Neural progenitor cell (in vitro differentiated cells): ENCODE results near the genes CRYBB3 and TFIP11.

GRCh38 chr22:24631479-24631996, 28.5 kb downstream of the GGT1 start:
- RAMPAGE, long total RNA, result no peak

DNA sequence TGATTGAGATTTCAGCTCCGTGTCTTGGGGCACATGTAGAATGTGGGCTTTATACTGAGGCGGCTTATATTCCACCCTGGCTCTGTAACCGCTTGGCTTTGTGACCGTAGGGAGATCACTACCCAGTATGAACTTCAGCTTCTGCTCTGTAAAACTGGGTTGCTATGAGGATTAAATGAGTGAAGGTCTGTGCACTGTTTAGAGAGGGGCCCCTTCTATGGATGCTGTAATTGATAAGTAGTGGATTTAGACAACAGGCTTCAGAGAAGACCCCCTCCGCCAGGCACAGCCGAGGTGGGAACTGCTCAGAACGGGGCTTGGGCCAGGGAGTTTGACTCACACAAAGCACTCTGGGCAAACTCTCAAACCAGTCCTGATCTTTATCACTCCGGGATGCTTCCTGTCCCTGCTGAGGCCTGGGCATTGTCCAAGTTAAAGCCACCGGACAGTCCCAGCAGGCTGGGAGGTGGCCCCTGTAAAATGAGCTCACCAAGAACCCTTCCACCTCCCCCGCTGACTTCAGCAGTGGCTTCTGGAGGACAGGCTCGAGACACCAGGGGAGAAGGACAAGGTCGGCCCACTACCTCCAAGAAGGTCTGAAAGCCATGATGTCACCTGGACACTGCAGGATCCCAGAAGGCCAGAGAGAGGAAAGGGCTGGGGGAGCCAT, 17.3 kb downstream of the KIAA1671 start:
- RAMPAGE, long total RNA, result no peak

- RAMPAGE, long total RNA, result no peak
Measured at GRCh38 chr22:25015152-25015822, 62.8 kb downstream of the KIAA1671 start.

DNA sequence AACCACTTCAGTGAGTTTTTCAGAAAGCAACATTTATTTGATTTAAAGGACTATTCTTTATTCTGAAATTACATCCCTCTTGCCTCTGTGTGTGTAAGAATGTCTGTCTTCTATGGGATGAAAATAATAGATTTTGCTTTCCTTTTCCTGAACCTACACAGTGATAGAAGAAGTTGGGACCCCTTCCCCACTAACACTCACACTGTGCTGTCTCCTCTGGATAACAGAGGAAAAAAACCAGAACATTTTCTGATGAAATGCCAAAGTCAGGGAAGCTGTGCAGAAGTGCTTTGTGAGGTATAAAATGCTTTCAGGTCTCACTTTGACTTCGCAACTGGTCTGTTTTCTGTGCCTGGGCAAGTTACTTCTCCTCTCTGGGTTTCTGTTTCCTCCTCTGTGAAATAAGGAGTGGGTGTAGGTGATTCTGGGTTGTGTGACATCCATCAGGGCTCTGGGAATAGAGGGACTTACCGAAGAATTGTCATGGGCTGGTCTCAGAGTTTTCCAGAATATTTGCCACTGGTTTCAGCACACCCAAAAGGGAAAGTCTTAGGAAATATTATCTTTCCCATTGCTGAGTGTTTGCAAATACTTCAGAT, 118.3 kb downstream of the KIAA1671 start:
- RAMPAGE, long total RNA, result no peak

DNA sequence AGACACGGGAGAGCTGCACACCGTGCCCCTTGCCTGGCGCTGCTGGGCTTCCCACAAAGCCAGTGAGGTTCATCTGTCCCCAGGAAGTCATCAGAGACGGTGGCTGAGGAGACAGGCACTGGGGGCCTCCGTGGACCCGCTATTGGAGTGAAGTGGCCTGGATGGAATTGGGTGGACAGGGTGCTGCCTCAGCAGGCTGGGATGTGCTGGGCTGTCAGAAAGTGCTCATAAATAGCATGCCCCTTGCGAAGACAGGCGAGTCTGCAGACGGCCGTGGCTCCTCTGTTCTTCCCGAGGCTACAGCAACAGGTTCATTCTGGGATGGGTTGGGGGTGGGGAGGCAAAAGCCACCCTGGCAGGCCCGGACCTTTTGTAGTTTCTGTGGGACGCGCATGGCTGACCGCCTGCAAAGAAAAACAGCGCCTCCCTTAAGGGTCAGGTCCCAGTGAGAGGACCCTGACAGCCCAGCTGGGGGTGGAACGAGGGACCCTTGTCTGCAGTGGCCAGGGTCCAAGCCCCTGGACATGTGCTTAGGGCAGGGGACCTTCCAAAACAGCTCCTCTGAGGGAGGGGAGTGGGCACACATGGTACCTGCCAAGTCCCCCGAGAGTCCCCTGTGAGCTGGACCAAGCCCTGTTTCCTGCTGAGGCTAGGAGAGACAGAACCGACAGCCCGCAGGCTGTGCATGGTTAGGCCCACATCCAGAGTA, at the start of gene CRYBB3:
Gene CRYBB3 (plus strand): TSS at position 258 of the 709 bp plus-strand sequence.
- RAMPAGE, long total RNA, result no peak

GRCh38 chr22:25563133-25563596, 1.3 kb upstream of the GRK3 start:
- RAMPAGE, long total RNA, result no peak

GRCh38 chr22:25565348-25565815, 907 bp downstream of the GRK3 start:
- RAMPAGE, long total RNA, result no peak

DNA sequence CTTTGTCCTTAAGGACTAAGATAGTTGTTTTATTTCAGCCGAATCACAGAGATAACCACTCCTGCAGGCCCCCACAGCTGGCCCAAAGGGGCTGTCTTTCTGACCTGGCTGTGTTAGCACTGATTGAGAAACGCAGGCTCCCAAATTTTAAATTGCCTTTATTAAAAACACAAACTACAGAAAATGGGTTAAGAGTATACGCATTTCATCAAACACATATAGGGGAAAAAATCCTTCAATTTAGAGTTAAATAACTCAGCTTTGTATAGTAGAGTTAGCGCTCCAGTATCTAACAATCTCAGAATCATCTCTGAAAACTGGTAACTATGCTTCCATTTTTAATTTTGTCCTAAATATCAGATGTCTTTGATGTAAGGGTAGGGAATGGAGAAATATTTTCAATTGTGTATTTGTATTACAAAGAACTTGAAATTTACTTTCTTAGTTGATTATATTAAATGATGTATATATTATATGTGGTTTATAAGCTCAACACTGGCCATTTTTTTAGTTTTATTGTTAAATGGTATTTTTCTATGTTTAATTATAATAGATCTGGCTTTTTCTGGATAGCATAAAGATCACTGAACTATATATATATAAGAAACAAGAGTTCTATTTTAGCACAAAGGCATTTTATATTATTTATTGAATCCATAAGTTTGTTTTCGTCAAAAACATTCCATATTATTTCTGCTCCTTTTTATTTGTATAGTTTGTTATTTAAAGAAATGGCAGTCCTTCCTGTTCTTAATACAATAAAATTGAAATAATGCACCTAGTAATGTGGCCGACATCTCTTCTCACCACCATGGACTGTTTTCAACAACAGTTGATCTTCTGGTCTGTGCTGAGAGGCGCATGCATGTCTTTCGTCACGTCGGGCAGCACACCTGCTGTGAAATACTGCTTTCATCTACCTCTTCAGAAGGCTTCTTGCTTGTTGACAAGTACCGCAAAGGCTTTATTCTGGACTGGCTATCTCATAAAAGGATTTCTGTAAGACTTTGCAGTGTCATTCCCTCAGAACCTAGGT, 14.3 kb upstream of the MYO18B start:
- RAMPAGE, long total RNA, result no peak

GRCh38 chr22:25743394-25744057, 1.5 kb downstream of the MYO18B start:
- RAMPAGE, long total RNA, result no peak

- RAMPAGE, long total RNA, result no peak
Measured at GRCh38 chr22:25749219-25750209, 7.5 kb downstream of the MYO18B start.

DNA sequence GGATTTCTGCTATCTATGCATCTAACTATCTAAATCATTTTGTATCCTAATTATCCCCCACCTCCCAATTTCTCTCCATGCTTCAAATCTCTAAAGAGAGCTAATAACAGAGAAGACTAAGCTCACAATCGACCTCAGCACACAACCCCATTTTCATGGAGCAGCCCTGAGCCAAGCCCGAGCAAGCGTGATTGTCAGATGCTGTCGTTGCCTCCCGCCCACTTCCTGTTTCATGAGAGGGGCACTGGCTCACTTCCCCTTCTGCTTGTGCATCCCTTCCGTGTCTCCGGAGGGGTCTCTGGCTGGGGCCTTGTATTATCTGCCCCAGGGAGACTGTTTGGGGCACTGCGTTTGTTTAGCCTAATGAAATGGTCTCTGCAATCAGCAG, 181.4 kb upstream of the SEZ6L start:
- RAMPAGE, long total RNA, result no peak

- RAMPAGE, long total RNA, result no peak
Measured at GRCh38 chr22:26479118-26479884, 4.3 kb downstream of the HPS4 start.

GRCh38 chr22:26511920-26512746, at the start of gene TFIP11:
Gene TFIP11, minus strand, starts transcription at chr22:26512473.
- RAMPAGE, long total RNA, result start-site peak on the minus strand at chr22:26512441-26512462, 37 and 29 reads in 2 replicates; start-site peak on the plus strand at chr22:26512529-26512555, 35 and 36 reads in 2 replicates

DNA sequence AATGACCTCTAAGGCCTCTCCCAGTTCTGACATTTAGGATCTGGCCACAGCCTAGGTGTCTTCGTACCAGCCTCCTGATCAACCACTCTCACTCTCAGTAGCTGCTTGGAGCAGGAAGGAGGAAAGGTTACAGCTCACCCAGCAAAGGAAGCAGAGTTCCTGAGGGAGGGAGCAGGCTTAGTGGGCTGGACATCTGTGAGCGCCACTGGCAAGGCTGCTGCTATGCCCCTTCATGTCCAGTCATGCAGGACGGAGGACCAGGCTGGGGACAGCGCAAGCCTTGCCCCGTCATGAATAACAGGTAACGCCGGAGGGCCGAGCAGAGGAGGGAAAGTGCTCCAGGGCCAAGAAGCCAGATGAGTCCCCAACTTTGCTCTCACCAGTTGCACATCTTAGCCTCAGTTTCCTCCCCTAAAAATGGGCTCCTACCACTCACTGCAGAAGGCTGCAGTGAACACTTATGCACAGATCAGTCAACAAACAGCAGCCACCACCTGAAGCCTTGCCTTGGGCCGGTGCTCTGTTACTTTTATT, 25.7 kb downstream of the TPST2 start:
- RAMPAGE, long total RNA, result no peak

DNA sequence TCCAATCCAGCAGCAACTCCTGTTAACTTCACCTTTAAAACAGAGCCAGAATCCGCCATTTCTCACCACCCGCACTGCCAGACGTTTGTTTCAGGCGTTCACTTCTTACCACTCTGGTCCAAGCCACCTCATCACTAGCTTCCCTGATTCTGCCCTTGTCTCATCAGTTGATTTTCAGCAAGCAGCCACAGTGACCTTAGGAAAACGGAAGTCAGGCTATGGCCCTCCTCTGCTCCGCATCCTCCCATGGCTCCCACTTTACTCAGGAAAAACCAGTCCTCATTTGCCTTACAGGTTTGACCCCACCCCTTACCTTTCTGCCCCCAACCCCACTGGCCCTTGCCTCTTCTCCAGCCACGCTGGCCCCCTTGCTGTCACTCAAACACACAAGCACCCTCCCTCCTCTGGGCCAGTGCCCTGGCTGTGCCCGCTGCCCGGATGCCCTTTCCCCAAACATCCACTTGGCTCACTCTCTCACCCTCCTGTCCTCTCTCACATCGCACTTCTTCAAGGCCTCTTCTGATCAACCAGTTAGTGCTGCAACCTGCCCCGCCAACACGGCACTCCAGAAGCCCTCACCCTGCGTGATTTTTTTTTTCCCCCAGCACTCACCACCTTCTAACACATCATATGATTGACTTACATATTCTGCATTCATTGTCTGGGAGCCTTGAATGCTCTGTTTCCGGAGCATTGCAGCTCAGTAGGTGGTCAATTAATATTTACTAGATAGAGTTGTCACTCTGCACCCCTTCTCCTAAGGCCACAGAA, 18.9 kb downstream of the TPST2 start:
- RAMPAGE, long total RNA, result no peak

- RAMPAGE, long total RNA, result no peak
Measured at GRCh38 chr22:26632500-26633253, 10.9 kb downstream of the CRYBA4 start.

- RAMPAGE, long total RNA, result no peak
Measured at GRCh38 chr22:26643543-26643973, 21.8 kb downstream of the CRYBA4 start.

GRCh38 chr22:26672425-26673553, 51.0 kb downstream of the CRYBA4 start:
- RAMPAGE, long total RNA, result no peak

GRCh38 chr22:27116080-27116294, 494.2 kb downstream of the CRYBA4 start:
- RAMPAGE, long total RNA, result no peak

DNA sequence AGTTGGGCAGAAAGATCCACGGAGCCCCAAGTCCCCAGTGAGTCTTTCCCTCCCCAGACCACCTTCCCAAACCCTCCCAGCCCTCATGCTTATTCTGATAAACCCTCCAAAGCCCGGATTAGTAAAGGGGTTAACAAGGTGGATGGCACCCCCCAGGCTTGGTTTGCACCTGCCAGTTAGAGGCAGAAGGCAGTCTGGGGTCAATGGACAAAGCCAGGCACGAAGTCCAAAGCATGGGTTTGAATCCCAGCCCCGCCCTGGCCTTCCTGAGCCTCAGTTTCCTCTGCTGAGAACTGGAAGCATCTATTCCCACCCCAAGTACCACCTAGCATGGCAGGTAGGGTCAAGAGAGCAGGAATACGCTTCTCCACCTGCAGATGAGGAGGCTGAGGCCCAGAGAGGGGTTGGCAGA, 163.5 kb downstream of the MN1 start:
- RAMPAGE, long total RNA, result no peak